Measurements from ENCODE around the genes TIGD2, BMPR1B, PDHA2 and STPG2.

- PRO-cap, 2 experiments = no peak in any of the 2 experiments
Observed at GRCh38 chr4:88792297-88793037, 94.8 kb upstream of the NAP1L5 start.

DNA sequence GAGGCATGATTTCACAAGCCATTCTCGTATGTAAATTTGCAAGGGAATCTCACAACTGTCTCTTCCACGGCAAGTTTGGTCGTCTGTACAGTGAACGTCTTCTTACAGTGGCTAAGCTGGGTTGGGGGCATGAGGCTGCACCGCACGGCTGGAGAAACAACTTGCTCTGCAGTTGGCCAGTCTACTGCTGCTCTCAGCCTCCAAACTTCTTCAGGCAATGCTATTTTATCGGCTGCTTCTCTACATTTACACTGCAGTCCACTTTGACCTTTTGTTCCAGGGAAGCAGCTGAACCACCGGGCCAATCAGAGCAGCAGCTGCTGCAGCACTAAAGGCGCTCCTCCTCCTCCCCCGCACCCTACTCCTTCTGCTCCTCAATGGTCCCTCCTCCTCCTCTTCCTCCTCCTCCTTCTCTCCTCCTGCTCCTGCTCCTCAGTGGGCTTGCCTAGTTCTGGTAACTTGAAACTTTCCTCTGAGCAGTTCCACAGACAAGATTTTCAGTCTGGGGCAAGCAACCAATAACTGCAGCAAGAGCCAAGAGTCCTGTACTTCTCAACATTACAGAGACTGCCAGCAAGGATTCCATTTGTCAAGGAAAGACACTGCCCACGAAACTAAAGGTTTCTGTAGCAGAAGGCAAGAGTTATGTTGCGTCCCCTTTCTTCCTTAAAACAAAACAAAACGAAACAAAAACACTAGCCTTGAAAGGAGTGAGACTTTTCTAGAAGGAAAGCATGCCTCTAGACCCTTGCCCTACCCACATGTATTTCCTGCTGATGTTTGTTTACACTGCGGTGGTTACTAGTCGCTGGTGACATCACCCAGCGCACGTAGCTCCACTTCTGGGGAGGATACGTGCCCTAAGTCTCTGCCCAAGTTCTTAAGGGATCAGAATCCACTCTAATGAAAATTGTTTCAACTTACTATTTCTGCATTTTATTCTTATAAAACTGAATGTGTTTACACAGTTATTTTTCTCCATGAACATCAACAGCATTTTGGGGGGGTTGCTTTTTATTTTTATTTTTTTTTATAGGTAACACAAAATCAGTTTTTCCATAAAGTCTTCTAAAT lies 125.7 kb upstream of the NAP1L5 start:
- PRO-cap, 2 experiments = peak in 2 of 2 experiments; most common plus-strand start position 107 of the sequence (in 2); most common minus-strand start position 87 of the sequence (in 2)

GRCh38 chr4:88960444-88960907 lies 96.5 kb downstream of the FAM13A start:
- PRO-cap, 2 experiments = no peak in any of the 2 experiments

- PRO-cap, 2 experiments = peak in 2 of 2 experiments; most common plus-strand start chr4:89111174 (in 2); most common minus-strand start chr4:89111092 (in 2)
Observed at GRCh38 chr4:89110818-89111989, at the start of gene TIGD2. Gene TIGD2, plus strand, starts transcription at chr4:89111533.

DNA sequence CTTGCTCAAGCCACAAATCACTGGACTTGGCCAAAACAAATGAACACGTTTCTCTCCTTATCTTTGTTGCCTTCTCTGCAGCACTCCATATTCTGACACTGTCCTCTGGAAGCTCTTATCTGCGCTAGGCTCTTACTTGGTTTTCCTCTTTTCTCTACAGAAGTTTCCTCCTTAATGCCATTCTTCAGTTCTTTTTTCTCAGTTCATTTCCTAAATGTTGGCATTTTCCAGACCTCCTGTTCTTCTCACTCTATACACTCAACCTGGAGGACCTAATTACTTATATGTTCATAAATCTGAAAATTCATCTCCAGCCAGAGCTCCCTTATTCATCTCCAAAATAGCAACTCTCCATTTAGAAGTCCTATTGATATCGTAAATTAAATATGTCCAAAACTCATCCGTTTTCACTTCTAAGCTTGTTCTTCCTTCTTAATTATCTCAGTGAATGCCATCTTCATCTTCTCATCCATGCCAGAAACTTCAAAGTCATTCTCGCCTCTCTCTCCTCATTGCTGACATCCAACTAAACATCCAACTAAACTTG lies 27.9 kb downstream of the GPRIN3 start:
- PRO-cap, 2 experiments = no peak in any of the 2 experiments

DNA sequence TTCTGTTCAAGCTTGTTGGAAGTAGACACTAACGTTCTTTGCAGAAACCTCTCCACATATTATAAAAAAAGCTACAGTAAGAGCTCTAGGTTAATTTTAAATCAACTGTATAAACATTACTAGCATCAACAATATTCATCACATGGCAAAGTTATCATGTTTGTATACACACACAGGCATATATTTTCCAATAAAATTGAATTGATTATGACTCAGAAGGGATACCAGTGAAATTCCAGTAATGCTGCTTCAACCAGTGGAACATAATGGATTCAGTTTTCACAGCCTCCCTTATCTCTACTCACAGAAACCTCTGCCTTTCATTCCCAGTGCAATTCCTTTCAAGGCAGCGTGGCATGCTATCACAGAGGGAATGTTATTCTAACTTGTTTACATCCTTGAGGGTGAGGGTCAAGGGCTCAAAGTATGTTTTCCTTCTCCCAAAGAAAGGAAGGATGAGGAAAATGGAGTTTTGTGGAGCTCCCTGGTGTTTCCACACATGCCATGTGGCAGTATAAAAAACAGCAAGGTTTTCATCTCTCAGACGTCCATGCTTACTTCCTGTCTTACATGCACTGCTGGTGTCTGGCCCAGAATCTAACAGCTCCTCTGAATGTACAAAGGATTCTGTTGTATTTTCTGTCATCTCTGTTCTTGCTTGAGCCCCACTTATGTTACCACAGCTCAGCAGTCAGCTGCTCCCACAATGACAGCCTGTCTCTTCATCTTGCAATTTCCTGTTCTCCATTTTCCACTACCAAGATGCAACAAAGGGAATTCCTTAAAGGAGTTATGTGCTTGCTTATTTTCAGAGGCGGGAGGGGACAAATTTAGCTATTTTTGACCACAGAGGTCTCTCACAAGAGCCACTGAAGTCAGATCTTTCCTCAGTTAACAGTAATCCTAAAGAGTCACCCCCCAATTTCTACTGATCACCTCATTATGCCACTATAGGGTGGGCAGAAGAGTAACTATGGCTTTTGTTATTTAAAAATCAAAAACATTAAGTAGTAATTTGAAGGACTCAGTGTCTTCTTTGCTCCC lies 128.0 kb downstream of the SNCA start:
- PRO-cap, 2 experiments = no peak in any of the 2 experiments

- PRO-cap, 2 experiments = peak in 2 of 2 experiments; most common plus-strand start chr4:89929995 (in 2)
Observed at GRCh38 chr4:89929320-89930159, 34.9 kb downstream of the MMRN1 start.

DNA sequence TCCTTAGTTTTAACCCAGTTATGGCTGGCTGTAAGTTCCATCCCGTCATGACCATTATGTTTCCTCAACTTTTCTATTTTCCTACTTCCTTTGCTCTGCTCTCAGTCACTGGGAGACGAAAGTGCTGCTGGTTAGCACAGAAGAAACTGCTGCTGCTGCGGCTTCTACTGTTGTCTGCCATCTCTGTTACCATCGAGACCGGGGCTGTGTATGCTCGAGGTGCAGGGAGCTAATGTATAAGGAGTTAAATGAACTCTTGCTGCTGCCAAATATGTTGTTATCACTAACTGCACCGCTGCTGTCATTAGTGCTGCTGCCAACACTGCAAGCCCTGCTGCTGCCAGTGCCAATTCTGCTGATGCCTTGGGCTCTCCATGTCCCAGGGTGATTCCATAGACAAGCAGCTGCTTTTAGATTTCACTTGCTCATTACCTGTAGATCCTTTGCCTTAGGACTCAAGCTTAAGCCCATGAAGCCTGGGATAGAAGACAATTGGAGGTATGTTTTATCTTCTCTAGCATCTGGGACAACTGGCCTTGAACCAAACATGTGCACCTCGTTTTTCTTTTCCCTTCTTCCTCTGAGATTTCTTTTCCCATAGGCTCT lies 107.8 kb downstream of the CCSER1 start:
- PRO-cap, 2 experiments = no peak in any of the 2 experiments

DNA sequence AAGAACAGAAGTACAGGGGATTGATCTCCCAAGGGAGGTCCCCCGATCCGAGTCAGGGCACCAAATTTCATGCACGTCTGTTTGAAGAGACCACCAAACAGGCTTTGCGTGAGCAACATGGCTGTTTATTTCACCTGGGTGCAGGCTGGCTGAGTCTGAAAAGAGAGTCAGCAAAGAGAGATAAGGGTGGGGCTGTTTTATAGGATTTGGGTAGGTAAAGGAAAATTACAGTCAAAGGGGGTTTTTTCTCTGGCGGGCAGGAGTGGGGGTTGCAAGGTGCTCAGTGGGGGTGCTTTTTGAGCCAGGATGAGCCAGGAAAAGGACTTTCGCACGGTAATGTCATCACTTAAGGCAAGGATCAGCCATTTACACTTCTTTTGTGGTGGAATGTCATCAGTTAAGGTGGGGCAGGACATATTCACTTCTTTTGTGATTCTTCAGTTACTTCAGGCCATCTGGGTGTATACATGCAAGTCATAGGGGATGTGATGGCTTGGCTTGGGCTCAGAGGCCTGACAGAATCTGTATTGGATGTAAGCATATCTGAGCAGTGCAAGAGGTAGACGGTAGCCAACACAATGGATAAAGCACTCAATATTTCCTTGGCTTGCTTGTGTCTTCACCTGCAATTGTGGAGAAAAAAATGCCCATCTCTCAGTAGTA lies 26.5 kb upstream of the GRID2 start:
- PRO-cap, 2 experiments = no peak in any of the 2 experiments

- PRO-cap, 2 experiments = no peak in any of the 2 experiments
Observed at GRCh38 chr4:94454169-94454950, 2.6 kb downstream of the PDLIM5 start.

GRCh38 chr4:94590471-94591042 lies 138.8 kb downstream of the PDLIM5 start:
- PRO-cap, 2 experiments = no peak in any of the 2 experiments

- PRO-cap, 2 experiments = no peak in any of the 2 experiments
Observed at GRCh38 chr4:94633578-94634011, 124.2 kb upstream of the BMPR1B start.

DNA sequence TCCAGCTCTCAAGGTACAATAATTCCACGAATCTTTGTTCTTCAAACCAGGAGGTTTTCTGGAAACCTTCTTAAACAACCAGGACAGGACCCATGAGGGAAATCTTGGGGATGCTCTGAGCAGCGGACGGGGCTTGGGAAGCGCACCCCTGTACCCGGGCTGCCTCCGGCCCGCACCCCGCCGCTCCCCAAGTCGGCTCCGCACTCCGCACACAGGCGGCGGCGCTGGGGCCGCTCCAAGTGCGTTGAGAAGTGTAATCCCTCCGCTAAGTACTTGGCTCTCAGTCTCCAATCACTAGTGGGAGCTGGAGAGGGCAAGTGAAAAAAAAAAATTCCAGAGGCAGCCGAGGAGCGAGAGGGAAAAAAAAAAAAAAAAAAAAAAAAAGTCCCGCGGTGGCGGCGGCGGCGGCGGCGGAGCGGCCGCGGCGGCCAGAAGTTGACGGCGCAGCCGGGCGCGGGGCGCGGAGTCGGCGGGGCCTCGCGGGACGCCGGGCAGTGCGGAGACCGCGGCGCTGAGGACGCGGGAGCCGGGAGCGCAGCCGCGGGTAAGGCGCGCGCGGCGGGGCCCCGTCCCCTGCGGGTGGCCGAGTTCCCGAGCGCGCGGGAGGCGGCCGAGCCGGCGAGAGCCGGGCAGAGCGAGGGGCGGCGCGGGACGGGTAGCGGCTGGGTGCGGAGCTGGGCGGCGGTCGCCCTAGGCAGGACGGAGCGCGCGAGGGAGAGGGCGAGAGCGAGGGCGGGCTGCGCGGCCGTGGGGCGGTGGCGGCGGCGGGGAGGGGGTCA lies at the start of gene BMPR1B:
BMPR1B (plus strand) TSS at position 431 of the 779 bp plus-strand sequence.
- PRO-cap, 2 experiments = no peak in any of the 2 experiments

- PRO-cap, 2 experiments = no peak in any of the 2 experiments
Observed at GRCh38 chr4:95000066-95000603, 242.4 kb downstream of the BMPR1B start.

DNA sequence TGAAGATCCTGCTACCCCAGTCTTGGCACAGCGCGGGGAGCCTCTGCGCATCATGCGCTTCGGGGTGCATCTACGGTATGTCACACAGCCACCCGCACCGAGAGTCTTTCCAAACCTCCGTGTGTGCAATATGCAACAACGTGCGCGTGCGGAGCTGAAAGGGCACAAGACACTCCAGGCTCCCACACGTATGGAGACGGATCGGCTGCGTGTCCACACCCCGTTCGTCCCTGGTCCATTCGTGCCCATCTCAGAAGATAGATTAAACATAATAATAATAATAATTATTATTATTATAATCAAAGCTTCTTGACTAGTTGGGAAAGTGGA lies 533 bp downstream of the UNC5C start:
- PRO-cap, 2 experiments = no peak in any of the 2 experiments

- PRO-cap, 2 experiments = no peak in any of the 2 experiments
Observed at GRCh38 chr4:95622988-95623359, 74.2 kb upstream of the UNC5C start.

- PRO-cap, 2 experiments = no peak in any of the 2 experiments
Observed at GRCh38 chr4:95839914-95840259, at the start of gene PDHA2. Gene PDHA2, plus strand, starts transcription at chr4:95840093.

GRCh38 chr4:97496554-97496954 lies 646.7 kb downstream of the STPG2 start:
- PRO-cap, 2 experiments = no peak in any of the 2 experiments

- PRO-cap, 2 experiments = no peak in any of the 2 experiments
Observed at GRCh38 chr4:97866765-97867206, 276.5 kb downstream of the STPG2 start.

DNA sequence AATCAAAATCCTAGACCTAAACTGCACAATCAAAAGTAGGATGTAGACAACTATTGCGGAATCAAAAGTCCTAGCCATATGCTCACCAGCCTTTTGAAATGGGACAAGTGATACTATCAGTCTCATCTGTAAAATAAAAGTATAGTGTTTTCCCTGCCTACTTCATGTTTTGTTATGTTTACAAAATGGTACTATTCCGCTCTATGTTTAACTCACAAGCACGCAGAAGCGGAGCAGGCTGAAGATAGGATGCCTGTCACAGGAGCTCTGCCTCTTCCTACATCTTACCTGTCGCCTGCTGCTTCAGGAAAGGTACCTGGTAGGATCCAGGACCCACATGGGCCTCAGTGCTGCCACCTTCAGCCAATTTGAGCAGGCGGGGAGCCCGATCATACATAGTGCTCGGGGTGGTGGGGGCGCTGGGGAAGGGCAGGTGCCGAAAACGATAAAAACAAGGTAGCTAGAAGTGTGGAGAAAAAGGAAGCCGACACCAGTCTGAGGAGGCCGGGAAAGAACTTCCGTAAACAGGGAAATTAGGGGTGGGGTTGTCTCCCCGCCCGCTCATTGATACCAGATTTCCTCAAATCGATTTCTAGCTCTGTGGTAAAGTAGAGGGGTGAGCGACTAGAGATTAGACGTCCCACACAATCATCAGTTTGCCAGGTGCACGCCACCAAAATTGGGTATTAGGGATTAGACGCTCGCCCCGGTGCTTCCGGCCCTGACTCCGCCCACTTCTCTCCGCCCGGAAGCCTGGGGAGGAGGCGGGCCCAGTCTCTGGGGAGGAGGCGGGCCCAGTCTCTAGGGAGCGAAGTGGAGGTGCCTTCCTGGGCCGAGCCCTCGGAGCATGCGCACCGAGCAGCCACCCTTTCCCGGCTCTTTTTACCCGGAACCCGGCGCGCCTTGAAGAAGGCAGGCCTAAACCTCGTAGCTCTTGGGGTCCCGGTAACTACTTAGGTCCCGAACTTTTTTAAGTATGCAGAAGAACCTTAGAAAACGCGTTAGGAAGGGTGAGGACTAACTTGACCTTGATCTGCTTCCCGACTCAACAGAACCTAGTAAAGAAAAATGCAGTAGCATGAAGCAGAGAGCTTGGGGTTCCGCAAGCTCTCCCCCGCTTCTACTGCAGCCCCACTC lies at the start of gene STPG2:
STPG2 (minus strand) TSS at position 723 of the 1,137 bp plus-strand sequence.
- PRO-cap, 2 experiments = peak in 2 of 2 experiments; most common plus-strand start position 825 of the sequence (in 2); most common minus-strand start position 300 of the sequence (in 1)